ENCODE data around the gene TWF2.

DNA sequence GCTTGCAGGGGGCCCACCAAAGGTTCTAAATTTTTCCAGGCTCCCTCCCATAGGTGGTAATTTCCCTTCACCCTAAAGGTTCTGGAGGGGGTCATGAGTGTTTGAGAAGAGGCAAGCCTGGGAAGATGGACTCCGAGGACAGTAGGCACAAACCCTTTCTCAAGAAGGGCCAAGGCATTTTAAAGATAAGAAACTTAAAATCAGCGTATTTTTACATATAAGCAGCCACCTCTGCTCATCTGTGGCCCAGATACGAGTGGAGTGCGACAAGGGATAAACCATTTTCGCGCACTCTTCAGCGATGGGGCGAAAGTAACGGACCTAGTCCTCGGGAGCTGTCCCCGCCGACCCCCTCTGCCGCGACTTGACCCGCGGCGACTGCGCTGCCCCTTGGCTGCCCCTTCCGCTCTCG lies 510 bp downstream of the RASSF1 start:
- PRO-cap: no peak

DNA sequence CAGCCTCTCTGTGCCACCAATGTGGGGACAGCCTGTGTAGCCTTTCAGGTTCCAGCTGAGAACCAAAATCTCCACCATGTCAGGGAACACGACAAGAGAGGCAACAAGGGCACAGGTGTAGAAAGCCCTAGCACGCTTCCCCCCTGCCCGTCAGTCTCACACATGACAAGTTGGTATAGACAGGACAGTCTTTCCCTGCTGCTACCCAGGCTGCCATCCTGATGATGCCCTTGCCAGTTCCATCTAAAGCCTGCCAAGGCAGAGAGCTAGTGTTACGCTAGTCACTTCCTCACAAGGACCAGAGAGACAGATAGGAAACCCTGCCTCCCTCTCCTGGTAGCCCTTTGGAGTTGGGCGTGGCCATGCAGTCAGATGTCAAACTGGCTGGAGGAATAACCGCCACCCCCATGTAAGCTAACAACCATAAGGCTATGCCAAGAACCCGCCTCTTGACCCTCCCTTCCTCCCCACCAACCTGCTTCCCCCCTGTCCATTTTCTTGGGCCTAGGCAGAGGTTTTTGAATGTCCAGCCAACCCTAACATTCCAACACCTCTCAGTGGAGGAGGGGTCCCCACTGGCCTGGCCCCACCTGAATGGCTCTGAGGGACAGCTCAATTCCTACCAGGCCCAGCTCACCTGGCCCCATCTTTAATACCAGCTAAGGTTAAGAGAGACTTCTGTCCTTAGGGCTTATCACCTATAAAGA lies 2.8 kb downstream of the TMEM115 start:
- PRO-cap: no peak

GRCh38 chr3:50515511-50516533 lies 12.4 kb upstream of the CACNA2D2 start:
- PRO-cap: unidirectional peak, plus-strand start at chr3:50516269

DNA sequence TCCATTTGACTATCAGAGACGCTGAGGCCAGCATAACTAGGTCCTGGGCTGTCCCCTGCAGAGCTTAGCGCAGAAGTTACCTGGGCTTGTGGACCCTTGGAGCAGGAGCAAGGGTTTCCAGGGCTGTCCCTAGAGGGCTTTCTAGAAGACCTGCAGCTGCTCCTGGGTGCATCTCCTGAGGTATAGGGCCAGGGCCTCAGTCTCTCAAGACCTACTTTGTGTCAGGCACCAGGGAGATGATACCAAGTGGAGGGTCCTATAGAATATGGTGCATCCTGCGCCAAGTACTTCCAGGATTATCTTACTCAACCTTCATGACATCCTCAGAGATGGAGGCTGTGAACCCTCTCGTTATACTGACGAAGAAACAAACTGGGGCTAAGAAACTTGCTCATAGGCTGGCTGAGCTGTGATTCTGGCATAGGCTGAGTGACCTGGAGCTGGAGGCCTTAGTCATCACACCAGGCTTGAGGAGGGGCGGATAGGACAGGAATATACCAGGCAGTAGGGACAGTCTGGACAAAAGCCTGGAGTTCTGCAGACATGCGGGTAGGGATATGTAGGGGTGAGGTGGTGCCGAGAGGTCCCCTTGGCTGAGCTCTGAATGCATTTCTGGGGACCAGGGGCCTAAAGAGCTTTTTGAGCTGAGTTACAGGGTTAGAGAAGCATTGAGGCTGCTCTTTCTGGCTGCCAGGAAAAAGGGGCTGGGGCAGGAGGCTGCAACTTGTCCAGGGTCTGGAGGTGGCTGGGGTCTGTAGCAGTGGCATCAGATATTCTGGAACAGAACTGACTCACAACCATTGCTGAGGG lies 18.0 kb downstream of the HEMK1 start:
- PRO-cap: no peak

DNA sequence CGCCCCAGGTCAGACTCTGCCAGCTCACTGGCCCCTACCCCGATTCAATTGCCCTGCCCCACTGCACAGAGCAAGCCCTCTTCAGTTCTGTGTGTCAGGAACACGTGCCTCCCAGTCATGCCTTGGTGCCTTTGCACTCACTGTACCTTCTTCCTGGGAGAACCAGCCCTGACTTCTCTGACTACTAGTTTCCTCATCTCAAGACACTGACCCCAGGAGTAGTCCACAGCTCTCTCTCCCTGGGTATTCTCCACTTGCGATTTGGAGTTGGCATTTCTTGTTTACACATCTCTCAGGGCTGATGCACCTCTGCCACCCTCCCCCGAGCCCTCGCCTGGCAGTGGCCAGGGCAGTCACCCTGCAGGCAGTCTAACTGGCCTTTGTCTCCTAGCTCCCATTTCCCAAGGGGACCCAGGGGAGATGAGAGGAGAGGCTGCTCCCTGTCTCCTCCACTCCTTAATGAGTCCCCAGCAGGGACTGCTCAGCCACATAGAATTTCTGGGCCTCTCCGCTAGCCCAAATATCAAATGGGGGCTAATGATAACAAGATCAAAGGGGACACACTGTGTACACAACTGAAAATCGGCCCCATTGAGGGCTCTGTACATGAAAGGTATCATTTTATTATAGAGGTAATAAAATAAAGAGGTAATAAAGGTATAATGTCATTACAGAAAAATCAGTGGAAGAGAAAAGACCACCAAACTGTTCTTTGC lies 5.5 kb downstream of the CISH start:
- PRO-cap: no peak

DNA sequence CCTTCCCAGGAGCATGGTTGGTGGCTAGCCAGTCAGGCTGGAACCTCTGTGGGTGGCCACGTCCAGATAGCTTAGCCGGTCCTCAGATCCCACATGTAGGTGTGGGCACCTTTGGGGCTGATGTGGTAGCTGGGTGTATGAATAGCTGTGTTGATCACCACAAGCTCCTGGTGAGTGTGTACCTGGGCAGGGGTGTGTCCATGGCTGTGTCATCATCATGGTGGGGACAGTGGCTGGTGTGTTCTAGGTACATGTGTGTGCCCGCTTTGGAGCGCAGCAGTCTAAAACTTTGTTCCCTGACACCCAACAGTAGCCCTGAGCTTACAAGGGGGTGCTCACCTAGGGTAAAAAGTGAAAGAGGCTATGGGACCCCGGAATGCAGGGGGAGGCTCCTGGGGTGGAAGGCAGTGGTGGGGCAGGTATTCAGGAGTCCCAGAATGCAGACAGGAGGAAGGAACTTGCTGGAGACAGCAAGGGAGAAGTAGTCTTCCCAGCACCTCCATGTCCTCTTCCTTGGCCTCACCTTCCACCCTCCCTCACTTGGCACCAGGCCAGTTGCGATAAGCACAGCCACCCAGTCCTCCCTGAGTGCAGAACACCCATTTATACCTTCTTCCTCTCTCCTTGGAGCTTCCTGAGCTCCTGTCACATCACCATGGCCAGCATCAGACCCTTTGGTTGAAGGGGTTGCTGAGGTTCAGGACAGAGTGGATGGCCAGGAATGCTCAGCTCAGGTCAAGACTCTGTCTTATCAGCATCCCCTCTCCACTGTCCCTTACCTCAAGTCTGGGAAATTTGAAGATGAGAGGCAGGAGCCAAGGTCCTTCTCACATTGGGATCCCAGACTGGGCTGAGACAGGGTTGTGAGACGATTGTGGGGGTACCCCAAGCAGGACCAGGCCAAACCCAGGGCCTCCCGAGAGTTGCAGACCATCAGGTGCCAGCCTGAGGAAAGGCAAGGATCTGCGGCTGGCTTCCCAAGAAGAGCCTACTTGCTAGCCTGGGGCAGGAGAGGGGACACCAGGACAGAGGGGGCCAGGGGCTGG lies 1.1 kb downstream of the CISH start:
- PRO-cap: no peak

- PRO-cap: no peak
Measured at GRCh38 chr3:50806788-50807515, 132.2 kb downstream of the DOCK3 start.

DNA sequence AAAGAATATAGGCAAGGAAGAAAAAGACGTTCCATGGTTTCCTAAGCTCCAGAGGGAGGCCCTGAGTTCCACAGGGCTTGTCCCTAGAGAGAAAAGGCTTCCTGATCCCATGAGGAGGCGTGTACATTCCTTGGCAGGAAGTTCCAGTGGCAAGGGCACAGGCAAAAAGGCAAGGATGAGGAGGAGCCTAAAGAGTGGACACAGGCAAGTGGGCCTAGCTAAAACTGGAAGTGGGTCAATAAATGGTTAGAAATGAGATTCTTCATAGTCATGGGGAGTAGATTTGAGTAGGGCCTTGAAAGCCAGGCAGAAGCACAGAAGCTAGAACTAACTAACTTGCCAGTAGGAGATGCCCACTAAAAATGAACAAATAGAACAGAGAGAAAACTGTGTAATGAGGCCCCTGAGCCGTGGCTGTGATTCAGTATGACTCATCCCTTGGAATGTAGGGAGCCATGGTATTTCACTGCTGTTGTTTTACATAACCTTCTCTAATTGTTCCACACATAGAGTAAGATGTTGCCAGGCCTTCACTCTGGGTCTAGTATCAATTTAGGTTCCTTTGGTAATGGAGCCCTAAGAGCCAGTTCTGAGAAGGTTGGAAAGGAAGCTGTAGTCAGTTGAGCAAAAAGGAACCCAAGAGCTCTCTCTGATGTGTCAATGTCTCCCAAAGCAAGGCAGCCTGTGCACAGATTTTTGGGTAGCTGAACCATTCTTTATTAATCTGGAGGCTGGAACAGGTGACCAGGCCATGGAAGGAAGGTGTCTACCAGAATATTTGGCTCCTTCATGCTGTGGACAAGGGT lies 44.6 kb upstream of the MANF start:
- PRO-cap: no peak

GRCh38 chr3:51580290-51580779 lies 41.8 kb downstream of the RAD54L2 start:
- PRO-cap: no peak

GRCh38 chr3:51621287-51622030 lies 49.6 kb upstream of the TEX264 start:
- PRO-cap: no peak

DNA sequence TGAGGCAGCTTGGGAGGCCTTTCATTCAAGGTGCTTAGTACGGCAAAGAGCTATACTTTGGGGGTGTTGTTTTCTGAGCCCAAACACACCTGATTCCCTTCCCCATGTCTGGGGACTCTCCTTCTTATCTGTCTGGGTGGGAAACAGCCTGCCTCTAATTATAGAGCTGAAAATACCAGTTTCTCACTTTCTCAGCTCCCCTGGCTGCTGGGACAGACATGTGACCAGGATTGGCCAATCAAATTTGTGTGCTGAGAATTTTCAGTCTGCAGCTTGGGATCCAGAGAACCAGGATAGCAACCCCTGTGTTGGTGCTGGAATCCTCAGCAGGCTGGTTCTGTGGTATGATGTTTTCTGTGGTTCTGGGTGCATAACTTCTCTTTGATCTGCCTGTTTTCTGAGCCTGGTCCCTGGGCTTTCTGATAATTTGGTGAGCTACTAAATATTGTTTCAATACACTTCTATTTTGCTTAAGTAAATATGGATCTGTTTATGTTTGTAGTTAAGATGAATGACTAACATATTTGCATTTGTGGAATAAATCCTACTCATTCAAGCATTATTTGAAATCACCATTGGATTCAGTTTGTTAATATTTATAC lies 19.6 kb upstream of the IQCF6 start:
- PRO-cap: no peak

DNA sequence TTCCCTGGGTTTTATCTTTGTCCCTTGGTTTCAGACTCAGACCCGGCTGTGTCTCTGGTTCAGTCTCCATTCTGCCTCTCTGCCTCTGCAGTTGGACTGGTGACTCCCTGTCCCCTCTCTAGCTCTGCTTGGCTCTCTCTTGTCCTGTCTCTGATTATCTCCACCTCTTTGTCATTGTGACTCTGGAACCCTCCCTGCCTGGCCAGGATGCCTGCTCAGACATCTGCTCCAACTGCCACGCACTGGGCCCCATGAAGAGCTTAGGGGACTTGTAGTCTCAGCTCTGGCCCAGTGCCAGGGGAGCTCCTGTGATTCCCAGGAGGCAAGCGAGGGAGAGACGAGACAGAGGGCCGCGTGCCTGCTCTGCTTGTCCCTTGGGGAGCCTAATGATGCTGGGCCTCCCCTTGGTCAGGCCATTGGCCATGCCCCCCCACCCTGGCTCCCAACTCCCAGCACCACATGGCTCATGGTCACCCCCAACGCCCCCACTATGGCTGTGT lies 26.2 kb upstream of the RPL29 start:
- PRO-cap: no peak

- PRO-cap: no peak
Measured at GRCh38 chr3:52054770-52055253, 1.6 kb downstream of the DUSP7 start.

DNA sequence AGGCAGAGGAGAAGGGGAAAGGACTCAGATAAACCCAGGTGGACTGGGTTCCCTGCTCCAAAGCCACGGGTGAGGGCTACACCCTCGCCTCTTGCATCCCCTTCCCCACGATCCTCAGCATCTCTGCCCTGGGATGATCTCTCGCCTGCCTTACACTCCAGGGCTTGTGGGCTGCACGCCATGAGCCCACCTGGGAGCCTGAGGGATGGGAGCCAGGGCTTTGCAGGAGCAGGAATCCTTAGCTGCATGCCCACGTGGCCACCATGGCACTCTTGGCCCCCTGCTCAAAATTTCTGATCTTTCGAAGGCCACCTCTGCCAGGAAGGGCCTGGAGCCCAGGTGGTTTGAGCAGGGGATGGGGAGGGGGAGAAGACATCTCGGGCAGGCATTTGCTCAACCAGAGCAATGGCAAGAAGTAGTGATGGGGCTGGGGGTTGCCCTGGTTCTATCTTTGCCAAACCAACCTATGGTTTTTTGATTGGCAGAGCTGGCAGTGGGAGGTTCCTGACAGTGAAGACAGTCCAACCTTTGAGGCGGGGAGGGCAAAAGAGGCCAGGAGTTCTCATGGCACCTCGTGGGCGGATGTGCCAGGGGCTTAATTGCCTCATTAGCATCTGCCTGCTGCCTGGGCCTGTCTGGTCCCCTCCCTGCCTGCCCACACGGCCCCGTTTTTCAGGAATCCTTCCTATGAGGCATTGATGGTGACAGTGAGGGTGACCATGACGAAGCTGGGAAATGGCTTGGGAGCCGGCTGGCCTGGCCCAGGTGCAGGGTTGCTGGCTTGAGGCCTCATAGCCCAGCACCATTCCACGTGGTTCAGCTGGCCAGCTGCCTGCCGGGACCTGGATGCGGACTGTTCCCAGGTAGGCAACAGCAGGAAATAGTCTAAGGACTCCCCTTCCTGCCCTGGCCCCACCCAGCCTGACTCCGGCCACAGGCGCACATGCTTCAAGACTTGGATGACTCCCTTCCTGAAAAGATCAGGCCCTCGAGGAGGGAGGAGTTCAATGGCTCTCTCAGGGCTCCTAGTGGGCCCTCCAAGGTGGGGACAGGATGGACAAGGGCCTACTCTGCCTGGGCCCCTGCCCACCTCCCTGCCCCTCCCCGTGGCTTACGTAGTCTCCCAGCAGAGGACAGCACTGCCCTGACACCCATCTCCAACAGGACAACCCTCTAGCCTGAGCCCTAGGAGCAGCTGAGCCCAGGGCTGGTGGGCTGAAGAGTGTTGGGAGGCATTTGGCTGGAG lies 8.7 kb upstream of the DUSP7 start:
- PRO-cap: no peak

GRCh38 chr3:52109448-52110047 lies 44.7 kb downstream of the POC1A start:
- PRO-cap: no peak

DNA sequence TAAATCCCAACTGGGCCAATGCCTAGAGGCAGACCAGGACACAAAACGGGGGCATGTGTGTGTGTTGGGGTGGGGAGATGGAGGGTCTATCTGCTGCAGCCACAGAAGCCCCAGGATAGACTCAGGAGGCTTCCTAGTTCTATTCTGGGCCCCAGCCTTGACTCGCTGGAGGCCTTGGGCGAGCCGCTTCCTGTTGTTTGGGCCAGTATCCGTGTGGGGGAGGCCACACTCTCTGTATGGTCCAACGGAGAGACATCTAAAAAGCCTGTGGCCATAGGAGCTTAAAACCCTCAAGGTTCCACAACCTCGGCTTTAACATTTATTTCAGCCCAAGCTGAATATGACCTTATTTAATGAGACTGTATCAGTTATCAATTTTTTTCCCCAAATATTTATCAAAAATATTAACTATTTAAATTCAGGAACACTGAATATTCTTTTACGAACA lies 32.8 kb downstream of the POC1A start:
- PRO-cap: no peak

DNA sequence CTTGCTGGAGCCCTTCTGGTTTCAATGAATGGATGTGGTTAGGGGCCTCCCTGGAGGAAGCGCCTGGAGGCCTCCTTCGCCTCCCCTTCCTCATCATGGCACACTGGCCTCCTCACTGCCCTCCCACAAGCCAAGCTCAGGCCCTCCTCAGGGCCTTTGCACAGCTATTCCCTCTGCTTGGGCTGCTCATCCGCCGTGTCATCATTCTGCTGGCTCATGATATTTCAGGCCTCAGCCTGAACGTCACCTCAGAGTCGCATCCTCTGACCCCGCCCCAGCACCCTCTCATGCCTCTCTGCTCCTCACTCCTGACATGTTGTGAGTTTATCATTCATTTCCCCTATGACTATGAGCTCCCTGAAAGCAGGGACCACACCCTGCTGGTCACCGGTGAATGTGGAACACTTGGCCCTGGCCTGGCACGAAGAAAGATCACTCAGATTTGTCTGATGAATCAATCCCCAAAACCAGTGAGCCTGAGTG lies 20.7 kb upstream of the POC1A start:
- PRO-cap: no peak

DNA sequence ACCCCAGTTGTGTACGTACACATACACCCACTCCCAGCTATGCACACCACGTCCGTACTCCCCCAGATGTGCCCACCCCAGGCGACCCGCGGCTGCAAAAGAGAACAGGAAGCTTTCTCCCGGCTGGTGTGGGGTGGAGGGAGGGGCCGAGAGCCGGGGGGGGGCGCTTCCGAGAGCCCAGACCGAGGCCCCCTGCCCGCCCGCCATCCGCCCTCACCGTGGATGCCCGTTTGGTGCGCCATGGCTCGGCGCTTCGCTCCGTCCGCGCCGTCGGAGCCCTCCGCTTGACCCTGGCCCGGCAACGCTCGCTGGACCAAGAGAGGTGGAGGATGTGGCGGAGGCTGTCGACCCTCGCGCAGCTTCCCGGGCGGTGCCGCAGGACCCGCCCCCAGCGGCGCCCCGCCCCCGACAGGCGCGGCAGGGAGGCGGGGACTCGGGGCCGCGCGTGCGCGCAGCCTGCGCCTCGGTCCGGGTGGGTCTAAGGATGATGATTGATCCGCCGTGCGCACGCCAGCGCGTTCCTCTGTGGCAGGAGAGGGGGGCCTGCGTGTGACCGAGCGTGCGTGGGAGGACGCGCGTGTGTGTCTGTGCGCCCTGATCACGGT lies at the start of gene TWF2:
TWF2 (minus strand) TSS at position 384 of the 605 bp plus-strand sequence.
- PRO-cap: bidirectional peak, plus-strand start at position 481 of the sequence, minus-strand start at position 318 of the sequence

GRCh38 chr3:52313549-52314599 lies 2.2 kb upstream of the DNAH1 start:
- PRO-cap: no peak

DNA sequence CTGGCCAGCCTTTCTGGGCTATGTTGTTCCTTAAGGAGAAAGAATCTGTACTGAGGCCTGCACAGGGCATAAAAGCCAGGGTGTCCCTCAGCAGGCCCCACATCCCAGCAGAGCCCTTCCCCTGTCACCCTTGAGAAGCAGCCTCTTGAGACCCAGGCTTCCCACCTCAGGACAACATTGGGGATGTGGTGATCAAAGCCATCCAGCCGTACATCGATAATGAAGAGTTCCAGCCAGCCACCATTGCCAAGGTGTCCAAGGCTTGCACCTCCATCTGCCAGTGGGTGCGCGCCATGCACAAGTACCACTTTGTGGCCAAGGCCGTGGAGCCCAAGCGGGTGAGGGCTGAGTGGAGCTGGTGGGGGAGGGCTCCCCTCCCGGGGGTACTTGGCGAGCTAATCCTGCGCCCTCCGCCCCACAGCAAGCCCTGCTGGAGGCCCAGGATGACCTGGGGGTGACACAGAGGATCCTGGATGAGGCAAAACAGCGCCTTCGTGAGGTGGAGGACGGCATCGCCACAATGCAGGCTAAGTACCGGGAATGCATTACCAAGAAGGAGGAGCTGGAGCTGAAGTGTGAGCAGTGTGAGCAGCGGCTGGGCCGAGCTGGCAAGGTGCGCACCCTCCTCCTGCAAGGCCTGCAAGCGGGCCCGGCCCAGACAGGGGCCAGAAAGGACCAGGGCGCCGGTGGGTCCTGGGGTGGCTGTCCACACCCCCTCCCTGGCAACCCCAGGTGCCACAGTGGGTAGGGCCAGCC lies 21.6 kb downstream of the BAP1 start:
- PRO-cap: no peak